ENCODE results near the gene QSOX1.

DNA sequence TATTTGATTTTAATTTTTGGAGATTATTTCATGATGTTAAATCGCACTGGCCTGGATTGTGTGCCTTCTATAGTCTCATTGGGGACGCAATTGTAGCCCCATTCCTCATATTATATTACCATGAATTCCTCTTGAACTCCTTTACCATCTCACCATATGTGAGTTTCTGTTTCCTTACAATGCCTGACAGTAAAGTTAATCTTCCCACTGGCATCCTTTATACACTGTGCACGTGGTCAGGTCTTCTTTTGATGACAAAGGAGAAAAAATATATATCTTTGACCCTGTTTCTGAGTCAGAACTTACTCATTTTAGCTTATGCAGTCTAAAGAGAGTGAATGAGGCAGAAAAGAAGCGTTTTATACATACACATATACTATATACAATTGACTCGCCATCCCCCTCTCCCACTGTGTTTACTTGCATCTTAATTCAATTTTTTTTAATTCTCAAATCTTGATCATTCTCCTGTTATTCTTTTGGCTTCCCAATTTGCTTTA is 820 bp upstream of the ABL2 start:
- PRO-cap, 2 experiments = no peak in any of the 2 experiments

DNA sequence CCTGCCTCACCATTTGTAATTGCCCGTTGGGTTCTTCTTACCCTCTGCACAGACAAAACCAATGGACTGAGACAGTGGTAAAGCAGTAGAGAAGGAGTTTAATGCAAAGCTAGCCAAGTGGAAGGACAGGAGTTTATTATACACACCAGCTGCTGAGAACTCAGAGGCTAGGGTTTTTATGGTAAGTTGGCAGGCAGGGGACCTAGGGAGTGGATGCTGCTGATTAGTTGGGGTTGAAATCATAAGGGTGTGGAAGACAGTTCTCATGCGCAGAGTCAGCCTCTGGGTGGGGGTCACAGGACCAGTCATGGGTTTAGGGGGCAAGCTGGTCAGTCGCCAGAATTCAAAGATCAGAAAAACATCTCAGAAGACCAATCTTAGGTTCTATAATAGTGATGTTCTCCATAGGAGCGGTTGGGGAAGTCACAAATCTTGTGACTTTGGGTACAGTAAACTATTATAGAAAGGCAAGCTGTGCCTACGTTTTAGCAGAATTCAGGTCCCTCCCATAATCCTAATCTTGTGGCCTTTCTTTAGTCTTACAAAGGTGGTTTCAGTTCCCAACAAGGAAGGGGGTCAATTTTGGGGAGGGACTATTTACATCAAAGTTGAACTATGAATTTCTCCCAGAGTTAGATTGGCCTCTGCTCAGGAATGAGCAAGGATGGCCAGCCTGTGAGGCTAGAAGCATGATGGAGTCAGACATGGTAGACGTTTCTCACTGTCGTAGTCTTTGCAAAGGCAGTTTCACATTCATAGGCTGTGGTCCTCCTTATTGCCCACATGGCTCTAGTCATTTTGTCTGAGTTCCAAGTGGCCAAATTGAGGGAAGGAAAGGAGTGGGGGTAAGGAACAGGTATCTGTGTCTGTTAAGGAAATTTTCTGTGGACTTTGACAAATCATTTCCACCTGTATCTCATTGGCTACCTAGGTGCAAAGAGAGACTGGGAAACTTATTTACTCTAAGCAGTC is 35.5 kb upstream of the AXDND1 start:
- PRO-cap, 2 experiments = no peak in any of the 2 experiments

DNA sequence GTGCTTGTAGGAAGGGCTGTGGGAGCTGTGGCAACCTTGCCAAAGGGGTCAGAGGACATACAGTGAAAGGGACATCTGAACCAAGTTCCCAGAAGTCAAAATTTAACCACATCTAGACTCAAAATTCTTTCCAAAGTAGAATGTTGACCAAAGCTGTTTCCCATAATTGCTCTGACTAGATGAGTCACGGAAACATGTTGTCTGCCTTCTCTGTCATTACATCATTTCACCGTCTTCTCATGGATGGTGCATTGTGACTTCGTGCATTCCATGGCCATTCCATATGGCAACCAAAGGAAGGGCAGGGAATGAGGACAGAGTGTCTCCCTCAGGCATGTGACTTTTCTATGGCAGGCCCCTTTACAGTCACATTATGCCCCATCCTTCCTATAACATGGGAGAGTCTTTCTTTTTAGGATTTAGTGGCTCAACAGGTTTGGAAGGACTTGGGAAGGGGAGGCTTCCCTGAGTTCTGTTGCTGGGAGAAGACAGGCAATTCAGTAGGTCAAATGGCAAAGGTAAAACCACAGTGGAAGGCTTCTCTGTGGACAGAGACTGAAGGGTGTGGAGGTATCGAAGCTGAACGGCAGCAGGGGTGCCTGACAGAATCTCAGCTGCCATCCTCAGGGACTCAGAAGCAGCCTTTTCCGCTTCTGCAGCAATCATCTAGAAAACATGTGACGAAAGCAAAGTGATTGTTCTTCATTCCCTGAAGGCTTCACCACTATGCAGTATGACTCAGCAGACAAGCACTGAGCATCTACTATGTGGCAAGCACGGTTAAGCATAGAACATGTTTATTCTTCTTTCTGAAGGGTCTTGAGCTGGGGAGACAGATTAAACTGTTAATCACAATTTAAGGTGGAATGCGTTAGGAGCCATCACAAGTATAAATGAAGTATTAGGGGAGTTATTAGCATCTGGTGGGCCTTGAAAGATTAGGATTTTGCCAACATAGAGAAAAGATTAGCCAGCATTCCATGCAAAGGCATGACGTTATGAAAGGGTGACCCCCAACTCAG is 24.7 kb downstream of the NPHS2 start:
- PRO-cap, 2 experiments = no peak in any of the 2 experiments

GRCh38 chr1:179852568-179852966 is 25.0 kb downstream of the TOR1AIP2 start:
- PRO-cap, 2 experiments = no peak in any of the 2 experiments

GRCh38 chr1:179872968-179873831 is 4.4 kb downstream of the TOR1AIP2 start:
- PRO-cap, 2 experiments = no peak in any of the 2 experiments

DNA sequence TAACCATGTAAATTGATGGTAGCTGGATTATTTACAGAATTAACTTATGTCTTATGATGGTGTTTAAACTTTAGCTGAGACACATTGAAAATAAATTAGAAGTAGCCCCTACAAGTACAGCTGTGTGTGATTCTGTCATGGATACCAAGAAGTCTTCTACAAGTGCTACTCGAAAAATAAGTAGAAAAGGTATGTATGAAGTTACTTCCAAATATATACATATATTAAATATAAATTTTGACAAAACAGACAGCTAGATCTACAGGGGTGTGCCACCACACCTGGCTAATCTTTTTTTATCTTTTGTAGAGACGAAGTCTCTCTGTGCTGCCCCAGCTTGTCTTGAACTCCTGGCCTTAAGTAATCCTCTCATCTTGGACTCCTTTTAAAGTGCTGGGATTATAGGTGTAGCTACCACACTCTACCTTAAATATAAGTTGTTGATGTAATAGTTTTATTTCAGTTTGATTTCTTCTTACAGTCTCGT is 35.9 kb downstream of the CEP350 start:
- PRO-cap, 2 experiments = no peak in any of the 2 experiments

- PRO-cap, 2 experiments = no peak in any of the 2 experiments
Observed at GRCh38 chr1:180117047-180117750, 37.5 kb upstream of the QSOX1 start.

DNA sequence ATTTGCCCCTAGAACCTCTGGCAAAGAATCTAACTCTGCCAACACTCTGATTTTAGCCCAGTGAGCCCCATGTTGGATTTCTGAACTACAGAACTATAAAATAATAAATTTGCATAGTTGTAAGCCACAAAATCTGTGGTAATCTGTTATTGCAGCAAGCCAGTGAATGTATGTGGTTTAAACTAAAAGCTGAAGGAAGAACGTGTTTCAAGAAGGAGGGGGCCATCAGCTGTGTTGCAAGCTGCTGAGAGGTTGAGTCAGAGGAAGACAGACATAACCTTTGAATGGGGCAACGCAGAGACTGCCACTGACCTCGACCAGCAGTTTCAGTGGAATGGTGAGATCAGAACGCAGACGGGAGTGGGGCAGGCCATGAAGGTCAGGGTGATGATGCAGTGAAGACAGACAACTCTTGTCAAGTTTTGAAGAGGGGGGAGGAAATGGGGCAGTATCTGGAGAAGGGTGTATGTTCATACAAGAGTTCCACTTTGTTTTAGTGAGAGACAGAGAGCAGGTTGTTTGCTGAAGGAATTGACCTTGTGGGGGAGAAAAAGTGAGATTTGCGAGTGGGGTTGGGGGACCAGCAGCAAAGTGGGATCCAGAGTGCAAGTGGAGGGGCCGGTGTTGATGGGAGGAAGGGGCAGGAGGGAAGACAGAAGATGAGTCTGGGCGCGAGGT is 23.1 kb upstream of the QSOX1 start:
- PRO-cap, 2 experiments = no peak in any of the 2 experiments

GRCh38 chr1:180154017-180155237 is at the start of gene QSOX1:
TSS of gene QSOX1 (plus strand) at chr1:180154869.
- PRO-cap, 2 experiments = peak in 2 of 2 experiments; most common plus-strand start chr1:180154869 (in 2); most common minus-strand start chr1:180154455 (in 2)

GRCh38 chr1:180189871-180190844 is 35.5 kb downstream of the QSOX1 start:
- PRO-cap, 2 experiments = peak in 1 of 2 experiments; most common plus-strand start chr1:180190339 (in 1); most common minus-strand start chr1:180190083 (in 1)

DNA sequence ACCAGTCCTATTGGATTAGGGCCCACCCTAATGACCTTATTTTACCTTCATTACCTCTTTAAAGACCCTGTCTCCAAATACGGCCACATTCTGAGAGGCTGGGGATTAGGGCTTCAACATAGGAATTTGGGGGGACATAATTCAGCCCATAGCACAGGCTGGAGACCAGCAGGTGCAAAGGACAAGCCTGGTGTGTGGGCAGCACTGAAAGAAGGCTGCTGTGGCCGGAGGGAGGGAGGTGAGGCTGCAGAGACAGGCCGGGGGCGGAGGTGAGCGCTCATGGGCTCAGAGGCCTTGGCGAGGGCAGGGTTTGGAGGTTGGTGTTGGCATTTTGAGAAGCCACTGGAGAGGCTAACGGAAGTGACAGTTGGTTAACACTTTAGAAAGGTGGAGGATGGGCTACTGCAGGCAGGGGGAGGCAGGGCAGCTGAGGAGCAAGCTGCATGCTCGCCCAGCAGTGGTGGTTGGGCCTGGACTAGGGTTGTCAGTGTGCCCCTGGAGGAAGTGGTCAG is 37.4 kb downstream of the QSOX1 start:
- PRO-cap, 2 experiments = peak in 1 of 2 experiments; most common plus-strand start position 373 of the sequence (in 1); most common minus-strand start position 312 of the sequence (in 1)

DNA sequence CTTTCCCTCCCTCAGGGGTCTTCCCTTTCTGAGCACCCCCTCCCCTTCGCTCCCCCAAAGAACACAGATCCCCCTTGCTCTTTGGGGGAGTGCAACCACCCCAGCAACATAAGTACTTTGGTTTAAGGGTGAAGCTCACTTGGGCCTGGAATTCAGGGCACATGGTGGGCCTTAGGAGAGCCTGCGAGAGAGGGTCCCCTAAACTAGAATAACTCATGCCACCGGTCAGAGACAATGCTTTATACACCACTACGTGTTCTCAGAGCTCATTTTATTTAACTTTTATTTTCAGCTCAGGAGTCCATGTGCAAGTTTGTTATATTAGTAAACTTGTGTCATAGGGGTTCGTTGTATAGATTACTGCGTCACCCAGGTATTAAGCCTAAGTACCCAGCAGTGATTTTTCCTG is 12.7 kb upstream of the LHX4 start:
- PRO-cap, 2 experiments = no peak in any of the 2 experiments

GRCh38 chr1:180269958-180270267 is 39.8 kb downstream of the LHX4 start:
- PRO-cap, 2 experiments = no peak in any of the 2 experiments

GRCh38 chr1:180515709-180516585 is 13.6 kb upstream of the ACBD6 start:
- PRO-cap, 2 experiments = no peak in any of the 2 experiments

DNA sequence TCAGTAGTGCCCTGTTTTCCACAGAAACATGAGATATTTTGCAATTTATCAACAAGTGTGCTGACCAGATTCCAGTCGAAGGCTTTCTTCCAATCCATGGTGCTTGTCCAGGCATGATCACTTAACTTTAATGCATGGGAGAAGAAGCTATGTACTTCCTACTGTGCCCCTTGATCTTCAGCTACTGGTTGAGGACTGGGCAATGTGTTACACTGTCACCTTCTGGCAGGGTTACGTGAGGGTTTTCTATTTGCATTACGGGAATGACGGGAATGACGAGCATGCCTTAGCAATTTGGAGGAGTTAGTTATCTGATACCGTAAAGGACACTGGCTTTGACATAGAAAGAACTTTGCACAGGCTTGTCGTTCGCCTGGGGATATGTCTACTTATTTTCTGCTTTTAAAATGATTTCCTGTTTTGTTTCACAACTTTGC is 19.7 kb upstream of the ACBD6 start:
- PRO-cap, 2 experiments = no peak in any of the 2 experiments

GRCh38 chr1:180539028-180539407 is 36.6 kb upstream of the ACBD6 start:
- PRO-cap, 2 experiments = no peak in any of the 2 experiments

DNA sequence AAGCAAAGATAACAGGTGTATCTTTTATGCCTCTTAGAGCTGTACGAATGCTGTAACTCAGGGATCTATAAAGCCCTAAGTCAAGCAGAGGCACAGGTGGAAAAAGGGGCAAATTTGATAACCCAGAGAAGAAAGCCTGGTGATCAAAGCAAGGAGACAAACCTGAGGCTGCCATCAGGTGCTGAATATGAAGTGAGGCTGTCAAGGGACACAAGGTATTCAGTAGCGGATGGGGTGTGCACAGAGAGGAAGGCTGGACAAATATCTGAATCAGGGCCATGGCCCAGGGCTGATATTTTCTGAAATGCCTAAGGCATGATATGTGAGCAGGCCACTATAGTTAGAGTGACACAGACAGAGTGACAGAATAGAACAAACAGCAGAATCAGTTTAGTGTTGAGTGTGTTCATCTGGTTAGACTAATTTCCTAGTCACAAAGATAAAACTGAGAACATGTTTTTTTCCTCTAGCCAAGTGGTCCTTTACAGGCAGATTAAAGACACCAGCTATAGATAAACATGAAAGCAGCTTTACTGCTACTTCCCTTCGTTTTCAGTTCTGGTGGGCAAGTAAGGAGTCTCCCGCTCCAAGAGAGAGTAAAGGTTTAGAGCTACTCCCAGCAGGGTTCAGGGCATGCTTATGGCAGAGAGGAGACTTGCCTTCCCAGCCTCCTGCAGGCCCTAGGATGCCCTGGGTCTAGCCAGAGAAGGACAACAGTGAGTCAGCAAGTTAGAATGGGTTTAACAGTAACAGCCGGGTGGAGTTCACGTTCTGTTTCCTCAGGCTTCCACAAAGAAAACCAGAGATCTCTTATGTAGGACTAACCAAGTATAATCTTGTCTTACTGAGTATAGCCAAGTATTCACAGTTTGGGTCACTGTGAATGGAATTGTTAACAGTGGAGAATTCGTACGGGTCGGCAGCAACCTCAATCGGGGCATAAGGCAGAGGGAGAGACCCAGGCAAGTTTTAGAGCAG is 60.4 kb upstream of the ACBD6 start:
- PRO-cap, 2 experiments = no peak in any of the 2 experiments

- PRO-cap, 2 experiments = no peak in any of the 2 experiments
Observed at GRCh38 chr1:180922949-180923912, 10.5 kb downstream of the KIAA1614 start.

GRCh38 chr1:181013222-181014060 is 9.2 kb downstream of the STX6 start:
- PRO-cap, 2 experiments = no peak in any of the 2 experiments

DNA sequence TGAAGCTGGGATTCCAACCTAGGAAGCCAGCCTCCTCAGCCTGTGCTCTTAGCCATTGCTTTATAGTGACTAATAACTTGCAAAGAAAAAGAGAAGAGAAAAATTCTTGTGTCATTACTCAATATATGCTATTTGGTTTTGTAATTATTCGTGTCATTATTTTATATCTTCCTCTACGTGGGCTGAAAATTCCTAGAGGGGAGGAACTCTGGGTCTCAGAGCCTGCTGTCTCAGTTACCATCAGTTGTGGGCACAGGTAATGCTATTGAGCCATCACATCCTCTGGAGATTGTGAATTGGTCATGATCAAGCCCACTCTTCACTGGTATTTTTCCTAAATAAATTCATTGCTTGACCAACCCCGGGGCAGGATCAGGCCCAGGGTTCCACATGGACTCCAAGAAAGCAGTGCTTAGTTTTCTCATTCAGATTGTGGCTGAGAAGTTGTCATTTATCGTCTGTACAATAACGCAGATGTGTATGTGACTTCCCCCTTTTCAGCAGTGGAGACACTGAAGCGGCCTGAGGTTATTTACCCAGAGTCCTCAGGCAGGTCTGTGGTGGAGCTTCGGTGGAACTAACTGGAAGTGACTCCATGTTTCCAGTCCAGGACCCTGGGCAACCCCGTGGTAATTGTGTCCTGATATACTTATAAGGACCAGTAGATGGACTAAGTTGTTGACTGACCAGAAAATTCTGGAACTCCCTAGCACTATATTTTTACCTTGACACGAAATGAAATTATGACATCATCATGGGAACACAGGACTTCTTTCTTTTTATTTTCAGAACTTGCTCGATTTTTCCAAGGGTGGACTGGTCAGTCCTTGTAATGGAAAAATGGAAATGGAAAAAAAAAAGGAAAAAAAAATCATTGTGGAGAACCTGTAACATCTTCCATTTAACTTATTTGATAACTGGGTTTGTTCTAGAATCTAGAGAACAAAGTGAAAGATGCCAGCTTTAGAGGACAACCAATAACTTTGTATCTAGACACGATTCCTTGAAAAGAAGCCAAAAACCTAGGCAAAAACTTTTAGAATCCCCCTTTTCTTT is 1.1 kb upstream of the IER5 start:
- PRO-cap, 2 experiments = no peak in any of the 2 experiments